ENCODE measurements around a stretch of chr12.

GRCh38 chr12:71770830-71771369 lies 16.2 kb downstream of the RAB21 start:
- PRO-cap: no peak
- RAMPAGE, long total RNA, 4 experiments: no peak in any of the 4 experiments

- PRO-cap: no peak
- RAMPAGE, long total RNA, 4 experiments: start-site peak on the plus strand in 1 of 4 experiments, at chr12:71778581-71778654 at its widest, 15 reads per replicate
These were observed 23.9 kb downstream of the RAB21 start for GRCh38 chr12:71778312-71779123.

- PRO-cap: no peak
- RAMPAGE, long total RNA, 4 experiments: no peak in any of the 4 experiments
These were observed 148.4 kb downstream of the TPH2 start for GRCh38 chr12:72087022-72087461.

GRCh38 chr12:72254166-72255464 lies 17.6 kb upstream of the TRHDE start:
- PRO-cap: no peak
- RAMPAGE, long total RNA, 4 experiments: start-site peak on the minus strand in 1 of 4 experiments, at chr12:72255021-72255359 at its widest, 6 reads per replicate

DNA sequence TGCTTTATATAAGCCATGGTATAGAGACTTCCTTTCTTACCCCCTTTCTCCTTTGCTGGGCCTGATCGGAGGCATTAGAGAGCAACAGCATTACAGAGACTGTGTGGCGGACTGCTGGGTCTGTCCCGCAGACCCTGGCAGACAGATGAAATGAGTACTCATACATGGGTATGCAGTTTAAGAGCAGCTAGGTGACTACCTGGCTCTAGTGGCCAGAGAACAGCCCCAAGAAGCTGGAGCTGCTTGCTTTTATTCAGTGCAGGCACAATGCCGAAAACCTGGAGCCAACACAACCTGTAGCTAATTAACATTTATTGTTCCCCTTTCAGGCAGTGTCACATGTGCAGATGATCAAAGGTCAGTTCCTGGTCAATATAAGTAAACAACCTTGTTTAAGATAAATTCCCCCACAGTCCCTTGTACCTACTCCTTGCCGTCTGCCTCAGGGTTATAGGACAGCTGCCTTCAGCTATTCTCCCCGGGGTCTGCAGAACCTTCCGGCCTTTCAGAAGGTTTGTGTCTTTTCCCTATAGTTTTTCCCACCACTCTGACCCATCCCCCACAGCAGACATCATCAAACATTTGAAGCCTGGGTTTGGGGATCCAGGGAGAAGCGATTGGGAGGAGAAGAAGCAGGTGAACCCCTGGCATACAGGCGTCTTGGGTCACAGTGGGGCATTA lies 160.0 kb downstream of the TRHDE start:
- PRO-cap: unidirectional peak, plus-strand start at position 402 of the sequence
- RAMPAGE, long total RNA, 4 experiments: start-site peak on the plus strand in 2 of 4 experiments, centred at positions 428 to 441 of the sequence, 129 to 159 reads per replicate

DNA sequence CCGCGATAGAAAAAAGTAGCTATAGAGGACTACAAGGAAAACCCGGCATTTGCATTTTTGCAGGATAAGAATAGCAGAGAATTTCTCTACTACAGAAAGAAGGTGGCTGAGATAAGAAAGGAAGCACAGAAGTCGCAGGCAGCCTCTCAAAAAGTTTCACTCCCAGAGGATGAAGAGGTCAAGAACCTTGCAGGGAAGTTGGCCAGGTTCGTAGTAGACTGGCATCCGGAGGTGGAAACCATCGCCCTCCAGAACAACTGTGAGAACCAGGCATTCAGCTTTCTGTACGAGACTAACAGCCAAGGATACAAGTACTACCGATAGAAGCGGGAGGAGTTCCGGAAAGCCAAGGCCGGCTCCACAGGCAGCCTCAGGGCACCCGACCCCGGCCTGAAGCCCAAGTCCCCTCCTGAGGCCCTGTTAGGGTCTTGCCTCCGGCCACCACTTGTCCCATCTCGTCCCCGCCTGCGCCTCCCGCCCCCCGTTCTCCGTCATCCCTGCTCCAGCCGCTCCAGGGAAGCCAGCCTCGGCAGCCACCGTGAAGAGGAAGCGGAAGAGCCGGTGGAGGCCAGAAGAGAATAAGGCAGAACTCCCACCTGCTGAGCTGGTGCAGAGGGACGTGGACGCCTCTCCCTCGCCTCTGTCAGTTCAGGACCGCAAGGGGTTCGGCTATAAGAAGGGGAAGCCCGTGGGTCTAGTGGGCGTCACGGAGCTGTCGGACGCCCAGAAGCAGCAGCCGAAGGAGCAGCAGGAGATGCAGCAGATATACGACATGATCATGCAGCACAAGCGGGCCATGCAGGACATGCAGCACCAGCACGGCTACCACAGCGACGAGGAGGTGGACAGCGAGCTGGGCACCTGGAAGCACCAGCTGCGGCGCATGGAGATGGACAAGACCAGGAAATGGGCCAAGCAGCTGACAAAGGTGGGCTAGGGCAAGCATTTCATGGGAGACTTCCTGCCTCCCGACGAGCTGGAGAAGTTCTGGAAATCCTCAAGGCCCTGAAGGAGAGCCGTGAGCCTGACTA lies 366.8 kb upstream of the ATXN7L3B start:
- PRO-cap: no peak
- RAMPAGE, long total RNA, 4 experiments: no peak in any of the 4 experiments

GRCh38 chr12:74539507-74540011 lies 1.9 kb downstream of the ATXN7L3B start:
- PRO-cap: no peak
- RAMPAGE, long total RNA, 4 experiments: no peak in any of the 4 experiments

- PRO-cap: no peak
- RAMPAGE, long total RNA, 4 experiments: no peak in any of the 4 experiments
These were observed 2.4 kb upstream of the GLIPR1 start for GRCh38 chr12:75478281-75478493.

GRCh38 chr12:75640999-75641482 lies 129.6 kb upstream of the KRR1 start:
- PRO-cap: no peak
- RAMPAGE, long total RNA, 4 experiments: no peak in any of the 4 experiments

DNA sequence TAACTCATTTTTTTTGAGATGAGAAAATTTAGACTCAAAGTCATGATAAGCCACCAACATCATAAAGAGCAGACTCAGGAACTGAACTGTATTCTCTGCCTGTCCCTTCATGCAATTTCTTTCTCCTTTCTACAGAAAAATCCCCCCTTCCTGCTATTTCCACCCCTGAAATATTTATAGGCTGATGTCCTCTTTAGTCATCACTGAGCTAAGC lies 148.5 kb upstream of the KRR1 start:
- PRO-cap: no peak
- RAMPAGE, long total RNA, 4 experiments: no peak in any of the 4 experiments

- PRO-cap: no peak
- RAMPAGE, long total RNA, 4 experiments: no peak in any of the 4 experiments
These were observed 258.9 kb downstream of the NAP1L1 start for GRCh38 chr12:75825593-75826004.

DNA sequence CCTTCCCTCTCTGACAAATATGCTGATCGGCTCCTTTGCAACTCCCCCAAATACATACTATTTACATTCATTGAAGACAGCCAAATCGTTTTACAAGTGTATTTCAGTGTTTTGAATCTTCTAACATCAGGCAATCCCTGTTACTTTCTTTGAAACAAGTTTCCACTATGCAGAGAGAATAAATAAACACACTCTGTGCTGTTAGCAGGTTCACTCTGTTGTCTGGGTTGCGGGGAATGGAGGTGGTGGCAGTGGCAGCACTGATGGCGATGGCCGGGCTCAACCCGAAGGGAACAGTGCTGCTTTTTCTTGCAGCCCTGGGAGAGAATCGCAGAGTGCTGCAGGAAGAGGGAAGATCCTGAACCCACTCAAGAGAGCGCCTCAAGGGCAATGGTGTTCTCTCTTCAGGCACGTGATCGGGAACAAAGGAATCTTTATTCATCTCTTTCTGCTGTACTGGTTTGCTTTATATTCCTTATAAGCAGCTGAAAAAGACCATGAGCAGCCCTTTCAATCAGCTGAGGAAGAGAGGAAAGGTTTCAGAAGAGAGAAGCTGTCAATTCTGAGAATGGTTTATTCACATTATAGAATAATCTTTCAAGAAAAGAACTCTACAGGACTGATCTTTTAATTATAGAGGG lies 195.3 kb downstream of the NAP1L1 start:
- PRO-cap: no peak
- RAMPAGE, long total RNA, 4 experiments: no peak in any of the 4 experiments

DNA sequence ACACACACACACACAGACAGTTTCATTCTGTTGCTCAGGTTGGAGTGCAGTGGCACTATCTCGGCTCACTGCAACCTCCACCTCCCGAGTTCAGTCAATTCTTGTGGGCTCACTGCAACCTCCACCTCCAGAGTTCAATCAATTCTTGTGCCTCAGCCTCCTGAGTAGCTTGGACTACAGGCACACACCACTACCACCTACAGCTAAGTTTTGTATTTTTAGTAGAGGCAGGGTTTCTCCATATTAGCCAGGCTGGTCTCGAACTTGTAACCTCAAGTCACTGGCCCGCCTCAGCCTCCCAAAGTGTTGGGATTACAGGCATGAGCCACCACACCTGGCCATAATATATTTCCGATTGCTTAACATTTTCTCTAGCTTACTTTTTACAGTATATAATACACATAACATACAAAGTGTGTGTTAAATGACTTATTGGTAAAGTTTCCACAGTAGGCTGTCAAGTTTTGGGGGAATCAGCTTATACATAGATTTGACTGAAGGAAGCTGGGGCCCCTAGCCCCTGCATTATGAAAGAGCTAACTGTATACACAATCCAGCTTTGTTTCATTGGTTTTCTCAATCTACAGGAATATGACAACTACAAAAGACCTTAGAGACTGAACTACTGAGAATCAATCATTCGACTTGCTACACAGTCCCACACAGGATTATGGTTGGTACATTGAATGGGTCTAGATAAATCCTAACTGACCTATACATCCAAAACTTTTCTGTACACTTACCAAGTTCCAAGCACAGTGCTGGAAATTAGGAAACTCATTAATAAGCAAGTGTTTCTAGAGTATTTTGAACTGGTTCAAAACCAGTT lies 43.7 kb downstream of the NAP1L1 start:
- PRO-cap: no peak
- RAMPAGE, long total RNA, 4 experiments: no peak in any of the 4 experiments

DNA sequence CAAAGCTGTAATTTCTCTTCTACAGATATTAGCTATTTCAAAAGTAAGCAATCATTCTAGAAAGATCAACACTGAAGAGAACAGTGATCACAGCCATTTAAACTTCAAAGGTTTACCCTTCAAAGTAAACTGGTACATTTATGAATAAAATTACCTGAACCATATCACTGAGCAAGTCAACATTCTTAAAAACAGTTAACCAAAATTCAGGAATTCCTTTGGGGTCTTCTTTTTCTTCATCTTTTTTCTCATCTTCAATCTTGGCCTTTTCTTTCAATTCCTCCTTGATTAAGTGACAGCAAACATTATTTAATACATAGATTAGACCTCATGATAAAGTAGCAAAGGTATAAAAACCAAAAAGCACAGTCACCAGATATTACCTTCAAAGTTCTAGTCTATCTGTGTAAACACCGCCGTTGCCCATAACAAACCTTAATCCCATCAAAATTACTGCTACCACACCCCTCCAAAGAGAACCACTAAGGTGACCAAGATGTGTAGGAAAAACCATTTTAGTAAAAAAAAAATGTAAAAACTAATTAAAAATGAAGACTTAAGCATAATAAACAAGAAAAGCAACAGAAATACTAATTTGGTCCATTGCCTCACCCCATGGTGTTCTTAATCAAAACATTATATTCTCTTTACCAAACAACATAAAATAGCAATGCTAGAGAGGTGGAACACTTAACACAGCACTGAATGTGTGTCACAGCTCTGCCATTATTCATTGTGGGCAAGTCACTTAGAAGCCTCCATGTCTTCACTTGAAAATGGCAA lies 28.4 kb downstream of the NAP1L1 start:
- PRO-cap: no peak
- RAMPAGE, long total RNA, 4 experiments: no peak in any of the 4 experiments

- PRO-cap: no peak
- RAMPAGE, long total RNA, 4 experiments: no peak in any of the 4 experiments
These were observed 25.6 kb upstream of the BBS10 start for GRCh38 chr12:76373606-76374463.

DNA sequence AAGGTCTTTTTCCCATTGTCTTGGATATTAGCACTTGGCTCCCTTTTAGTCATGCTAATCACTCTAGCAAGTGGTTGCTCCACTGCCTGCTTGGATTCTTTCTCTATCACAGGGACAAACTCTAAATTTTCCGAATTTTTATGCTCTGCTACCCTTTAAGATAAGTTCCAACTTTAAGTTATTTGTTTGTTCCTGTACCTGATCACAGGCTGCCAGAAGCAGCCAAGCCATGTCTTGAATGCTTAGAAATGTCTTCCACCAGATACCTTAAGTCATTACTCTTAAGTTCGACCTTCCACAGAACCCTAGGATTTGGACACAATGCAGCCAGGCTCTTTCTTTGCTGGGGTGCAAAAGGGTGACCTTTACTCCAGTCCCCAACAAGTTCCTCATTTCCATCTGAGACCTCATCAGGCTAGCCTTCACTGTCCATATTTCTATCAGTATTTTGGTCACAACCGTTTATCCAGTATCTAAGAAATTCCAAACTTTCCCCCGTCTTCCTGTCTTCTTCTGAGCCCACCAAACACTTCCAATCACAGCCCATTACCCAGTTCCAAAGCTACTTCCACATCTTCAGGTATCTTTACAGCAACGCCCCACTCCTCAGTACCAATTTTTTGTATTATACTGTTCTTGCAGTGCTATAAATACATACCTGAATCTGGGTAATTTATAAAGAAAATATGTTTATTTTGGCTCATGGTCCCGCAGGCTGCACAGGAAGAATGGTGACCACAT lies 40.5 kb downstream of the OSBPL8 start:
- PRO-cap: no peak
- RAMPAGE, long total RNA, 4 experiments: no peak in any of the 4 experiments

DNA sequence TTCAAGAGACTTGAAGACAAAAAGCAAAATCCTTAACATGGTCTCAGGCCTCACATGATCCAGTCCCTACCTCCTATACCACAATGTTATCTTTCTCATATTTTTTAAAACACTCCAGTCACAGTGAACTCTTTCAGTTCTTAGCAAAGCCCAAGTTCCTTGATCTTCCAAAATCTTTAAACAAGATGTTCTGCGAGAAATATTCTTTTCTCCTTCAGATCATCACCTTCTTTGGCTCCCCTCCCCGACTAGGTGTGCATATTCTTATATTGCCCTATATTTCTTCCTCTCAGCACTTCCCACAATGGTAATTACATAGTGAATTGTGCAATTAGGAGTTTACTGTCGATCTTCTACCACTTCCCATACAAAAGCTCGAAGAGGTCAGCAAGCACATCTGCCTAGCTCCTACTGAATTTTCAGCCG lies 16.8 kb downstream of the OSBPL8 start:
- PRO-cap: unidirectional peak, plus-strand start at position 370 of the sequence
- RAMPAGE, long total RNA, 4 experiments: start-site peak on the minus strand in 1 of 4 experiments, centred at position 222 of the sequence, 5 reads per replicate

DNA sequence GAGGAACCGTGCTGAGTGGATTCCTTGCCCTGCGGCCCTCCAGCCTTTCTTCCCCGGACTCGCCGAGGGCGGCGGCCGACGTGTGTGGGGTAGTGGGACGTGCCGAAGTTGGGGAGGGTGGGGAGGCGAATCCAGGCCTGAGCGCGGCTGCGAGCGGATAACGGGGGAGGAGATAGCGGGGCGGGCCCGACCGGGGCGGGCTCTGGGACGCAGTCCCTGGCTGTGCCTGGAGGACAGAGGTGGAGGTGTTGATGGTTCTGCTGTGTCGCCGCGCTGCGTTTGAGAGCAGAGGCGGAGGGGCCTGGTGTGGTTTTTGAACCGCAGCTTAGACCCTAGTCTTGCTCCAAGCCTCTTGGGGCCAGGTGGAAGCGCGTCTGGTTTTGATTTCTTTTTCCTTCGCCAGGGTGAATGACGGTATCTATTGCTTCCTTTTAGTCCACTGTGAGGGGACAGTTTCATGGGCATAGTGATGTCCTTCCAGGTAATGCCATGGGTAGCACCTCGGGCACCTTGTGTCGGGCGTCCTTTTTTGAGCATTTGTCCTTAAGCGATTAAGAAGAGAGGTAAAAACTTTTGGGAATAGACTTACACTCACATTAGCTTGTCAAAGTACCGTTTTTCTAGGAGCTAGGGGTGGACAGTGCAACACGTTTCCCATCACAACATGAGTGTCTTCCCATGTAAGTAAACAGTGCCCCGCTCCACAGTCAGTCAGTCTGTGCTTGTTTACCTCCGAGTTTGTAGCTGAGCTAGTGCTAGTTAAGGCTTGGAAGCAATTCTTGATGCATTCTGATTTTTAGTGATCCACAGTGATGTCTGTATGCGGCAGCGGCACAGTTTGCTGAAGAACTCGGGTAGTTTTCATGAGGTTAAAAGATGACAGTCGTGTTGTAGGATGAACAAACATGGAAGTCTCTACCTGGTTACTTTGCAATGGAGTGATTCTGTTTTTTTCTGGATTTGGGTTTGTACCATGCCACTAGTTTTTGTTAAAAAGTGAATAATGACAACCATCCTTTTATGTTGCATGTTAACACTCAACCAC lies 739 bp downstream of the ZDHHC17 start:
- PRO-cap: bidirectional peak, plus-strand start at position 248 of the sequence, minus-strand start at position 149 of the sequence; unidirectional peak, minus-strand start at position 354 of the sequence
- RAMPAGE, long total RNA, 4 experiments: no peak in any of the 4 experiments

DNA sequence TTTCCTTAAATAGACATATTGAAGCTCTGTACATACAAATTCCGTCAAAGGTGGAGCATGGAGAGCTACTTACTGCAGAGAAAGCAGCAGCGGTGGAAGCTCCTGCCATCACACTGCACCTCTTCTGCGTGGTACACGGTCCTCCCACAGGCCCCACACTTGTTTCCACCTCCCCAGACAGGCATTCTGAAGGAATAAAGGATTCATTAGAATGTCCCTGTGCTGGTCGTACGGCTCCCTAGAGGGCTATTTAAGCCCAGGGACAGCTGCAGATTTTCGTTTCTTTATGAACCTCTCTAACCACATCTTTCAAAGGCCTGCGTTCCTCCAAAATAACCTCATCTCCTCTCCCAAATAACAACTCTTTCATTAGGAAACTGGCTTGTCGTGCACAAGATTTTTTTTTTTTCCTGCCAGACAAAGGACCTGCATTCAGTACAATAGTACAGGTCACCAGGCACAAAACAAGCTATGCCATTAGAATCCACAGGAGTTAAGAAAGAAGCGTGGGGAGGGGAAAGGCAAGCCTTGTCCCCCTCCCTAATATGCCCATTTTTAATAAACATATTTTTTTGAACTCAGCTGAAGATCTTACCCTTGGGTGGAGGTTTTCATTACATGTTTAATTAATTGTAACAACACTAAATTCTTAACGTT lies 12.6 kb downstream of the CSRP2 start:
- PRO-cap: no peak
- RAMPAGE, long total RNA, 4 experiments: no peak in any of the 4 experiments

DNA sequence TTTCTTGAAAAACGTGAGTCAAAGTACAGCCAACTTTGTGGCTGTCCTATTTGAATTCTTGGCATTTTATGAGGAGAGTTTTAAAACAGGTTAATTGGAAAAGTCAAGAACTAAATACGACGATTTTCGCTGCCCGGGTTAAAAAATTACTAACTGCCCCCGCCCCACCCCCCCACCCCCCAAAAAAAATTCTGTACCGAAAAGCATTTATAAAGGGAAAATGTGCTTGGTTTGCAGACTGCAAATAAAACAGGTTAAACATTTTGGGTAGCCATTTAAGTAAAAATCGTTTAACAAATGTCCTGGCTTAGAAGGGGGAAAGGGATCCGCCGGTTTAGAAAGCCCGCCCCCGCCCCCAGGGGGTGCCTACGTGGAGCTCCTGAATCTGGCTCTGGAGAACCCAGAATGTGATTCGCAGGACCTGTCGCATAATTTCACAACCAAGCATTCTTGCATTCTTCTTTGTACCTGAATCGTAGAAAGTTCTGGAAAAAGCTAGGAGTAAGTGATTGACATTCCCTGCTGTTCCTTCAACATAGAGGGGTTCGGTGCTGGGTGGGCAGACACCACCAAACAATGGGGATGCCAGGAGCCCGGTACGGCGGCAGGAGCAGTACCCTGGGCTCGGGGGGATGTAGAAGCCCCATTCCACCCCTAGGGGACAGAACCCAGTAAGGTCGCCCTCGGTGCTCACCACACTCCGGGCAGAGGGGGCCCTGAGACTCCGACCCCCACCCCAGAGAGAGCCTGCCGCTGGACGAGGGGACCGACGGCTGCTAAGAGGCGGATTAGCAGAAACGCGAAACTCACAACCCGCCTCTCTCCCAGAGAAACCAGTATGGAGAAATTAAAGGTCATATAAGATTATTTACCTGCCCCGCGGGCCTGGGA lies 776 bp downstream of the CSRP2 start:
- PRO-cap: no peak
- RAMPAGE, long total RNA, 4 experiments: no peak in any of the 4 experiments